GM12892 (cell line): Measurements from ENCODE around the gene RBL1.

GRCh38 chr20:36571512-36572066 is 1.8 kb upstream of the TGIF2 start:
- RRBS, result no CpG with 5 or more reads among the region's 12 CpGs

- RRBS, result 67% methylated on average over 1 of the region's 26 CpGs
These were observed 820 bp upstream of the TGIF2 start for GRCh38 chr20:36572416-36573138.

DNA sequence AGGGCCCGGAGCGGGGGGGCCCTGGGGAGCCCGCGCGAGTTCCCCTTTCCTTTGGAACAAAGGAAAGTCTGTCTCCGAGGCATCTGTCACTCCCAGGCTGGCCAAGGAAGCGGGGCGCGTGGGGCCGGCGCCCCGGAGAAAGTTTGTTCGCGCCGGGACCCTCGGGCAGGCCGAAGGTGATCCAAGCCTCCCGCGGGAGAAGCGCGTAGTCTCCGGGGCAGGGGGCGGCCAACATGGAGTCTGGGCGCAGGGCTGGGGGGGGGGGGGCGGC is 724 bp downstream of the TGIF2 start:
- RRBS, result 2% methylated on average over 9 of the region's 25 CpGs

- RRBS, result no CpG with 5 or more reads among the region's 7 CpGs
These were observed 1.9 kb upstream of the SOGA1 start for GRCh38 chr20:36865204-36865663.

GRCh38 chr20:37095424-37096496 is at the start of gene RBL1:
TSS of gene RBL1 (minus strand) at chr20:37095997.
- RRBS, result under 1% methylated on average over 4 of the region's 66 CpGs

DNA sequence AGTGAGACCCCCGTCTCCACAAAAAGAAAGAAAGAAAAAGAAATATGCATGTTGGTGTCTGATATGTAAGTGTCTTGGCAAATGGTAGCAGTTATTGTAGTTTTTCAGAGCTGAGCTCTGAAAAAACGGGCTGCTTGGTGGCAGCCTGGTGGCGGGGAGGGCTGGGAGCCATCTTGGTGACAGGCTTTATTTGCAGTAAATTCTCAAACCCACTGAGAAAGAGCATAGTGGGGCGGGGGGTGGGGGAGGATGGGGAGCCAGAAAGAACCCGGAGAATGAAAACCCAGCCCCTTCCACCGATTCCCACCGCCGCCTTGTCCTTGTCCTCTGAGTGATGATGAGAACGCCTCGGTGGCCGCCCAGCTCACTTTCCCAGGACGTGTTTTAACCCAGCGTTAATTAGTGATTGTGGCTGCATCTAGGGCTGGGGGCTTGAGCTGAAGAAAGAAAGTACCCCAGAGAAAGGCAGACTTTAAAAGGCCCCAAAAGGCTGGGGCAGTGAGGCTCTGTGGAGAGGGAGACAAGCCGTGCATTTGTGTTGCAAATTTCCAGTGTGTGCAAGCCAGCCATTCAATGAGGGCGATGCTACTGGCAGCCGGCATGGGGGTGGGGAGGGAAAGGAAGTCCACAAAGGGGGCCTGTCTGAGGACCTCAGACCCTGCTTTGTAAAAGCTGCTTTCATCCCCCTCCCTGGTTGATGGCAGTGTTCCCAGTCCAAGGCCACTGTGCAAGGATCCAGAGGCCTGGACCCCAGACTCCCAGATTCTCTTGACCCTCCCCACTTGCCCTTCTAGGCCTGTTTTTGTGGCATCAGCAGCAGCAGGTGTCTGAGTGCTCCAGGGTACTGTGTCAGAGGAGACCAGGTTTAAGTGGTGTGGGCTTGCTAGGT is 6.2 kb upstream of the GHRH start:
- RRBS, result no CpG with 5 or more reads among the region's 16 CpGs

- RRBS, result no CpG with 5 or more reads among the region's 11 CpGs
These were observed 65.6 kb downstream of the SRC start for GRCh38 chr20:37411525-37411884.

DNA sequence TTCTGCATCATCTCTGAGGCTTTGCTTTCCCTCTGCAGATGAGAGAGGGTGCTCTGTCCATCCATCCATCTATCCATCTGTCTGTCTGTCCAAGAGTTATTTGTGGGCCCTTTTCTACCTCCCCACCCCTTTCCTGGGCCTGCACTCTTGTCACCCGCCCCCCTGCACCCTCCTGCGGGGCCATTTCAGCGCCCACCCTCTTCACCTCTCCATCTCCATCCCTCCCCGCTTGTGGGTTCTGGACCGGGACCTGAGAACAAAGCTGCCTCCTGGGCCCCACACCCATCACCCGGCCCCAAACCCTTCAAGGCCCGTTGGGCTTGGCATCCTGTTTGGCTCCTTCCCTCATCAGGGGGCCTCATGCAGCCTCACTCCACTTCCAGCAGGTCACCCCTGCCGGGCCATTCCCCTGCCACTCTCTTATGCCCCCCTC is 67.3 kb downstream of the SRC start:
- RRBS, result 75% methylated on average over 1 of the region's 8 CpGs

DNA sequence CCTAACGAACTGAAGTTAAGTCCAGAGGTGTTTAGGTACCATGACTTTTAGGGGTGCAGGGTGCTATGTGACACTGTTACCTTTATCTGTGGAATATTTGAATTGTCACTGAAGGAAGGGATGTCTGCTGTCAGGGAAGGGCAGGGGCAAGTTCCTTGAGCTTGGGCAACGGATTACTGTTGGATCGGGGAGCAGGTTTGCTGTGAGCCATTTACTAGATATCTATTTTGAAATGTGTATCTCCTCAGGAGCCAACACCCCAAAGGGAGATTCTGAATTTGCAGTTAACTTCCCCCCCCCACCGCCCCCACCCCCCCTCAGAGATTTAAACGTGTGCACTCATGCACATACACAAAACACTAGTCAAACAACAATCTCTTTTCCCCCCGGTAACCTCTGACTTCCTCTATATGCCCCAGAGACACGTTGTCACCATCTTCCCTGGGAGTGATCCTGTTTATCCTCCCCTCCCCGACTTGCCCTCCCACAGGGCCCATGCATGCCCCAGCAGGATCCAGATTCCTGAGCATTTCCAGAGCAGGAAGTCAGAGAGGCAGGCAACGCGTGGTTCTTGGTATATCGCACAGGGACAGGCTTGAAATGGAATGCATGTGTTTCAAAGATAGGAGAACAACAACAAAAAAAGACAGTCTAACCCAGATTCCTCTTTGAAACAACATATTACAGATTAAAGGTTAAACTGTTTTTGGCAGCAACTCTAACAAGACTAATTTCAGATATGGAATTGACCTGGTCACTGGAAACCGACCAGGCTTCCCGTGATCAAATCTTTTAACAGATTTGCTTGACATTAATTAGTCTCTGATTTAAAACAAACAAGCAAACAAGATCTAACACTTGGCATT is 1.5 kb downstream of the BLCAP start:
- RRBS, result no CpG with 5 or more reads among the region's 13 CpGs

- RRBS, result 2% methylated on average over 17 of the region's 34 CpGs
These were observed 562 bp upstream of the BLCAP start for GRCh38 chr20:37528004-37528871.

DNA sequence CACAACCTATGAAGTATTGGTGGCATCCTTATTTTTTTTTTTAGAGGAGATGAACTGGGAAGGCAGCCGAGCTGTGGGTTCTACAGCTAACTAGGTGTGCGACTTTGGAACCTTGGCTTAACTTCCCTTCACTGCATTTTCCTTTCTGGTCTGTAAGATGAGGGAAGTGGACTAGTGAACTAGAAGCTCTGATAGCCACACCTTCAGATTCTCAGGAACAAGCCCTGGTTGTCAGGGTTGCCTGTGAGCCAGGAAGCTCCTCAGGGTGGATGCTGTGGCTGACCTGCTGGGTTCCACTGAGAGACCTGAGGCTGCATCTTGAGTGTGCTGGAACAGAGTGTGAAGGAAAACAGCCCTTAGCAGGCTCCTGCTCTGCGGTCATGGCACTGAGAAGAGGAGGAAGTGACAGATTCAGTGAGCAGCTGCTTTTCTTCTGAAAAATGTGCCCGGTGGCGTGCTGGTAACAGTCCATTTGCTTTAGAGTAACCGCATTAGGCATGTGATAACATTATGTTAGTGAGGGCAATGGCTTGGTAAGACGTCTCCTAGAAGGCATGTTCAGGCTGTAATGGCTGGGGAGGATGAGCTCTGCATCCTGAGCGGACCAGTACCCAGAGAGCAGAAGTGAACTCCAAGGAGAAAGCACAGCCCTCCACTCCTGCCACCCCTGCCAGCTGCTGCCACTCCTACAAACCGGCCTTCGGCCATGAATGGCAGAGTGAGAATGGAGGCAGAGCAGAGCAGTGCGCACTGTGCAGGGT is 98.4 kb upstream of the VSTM2L start:
- RRBS, result no CpG with 5 or more reads among the region's 11 CpGs

DNA sequence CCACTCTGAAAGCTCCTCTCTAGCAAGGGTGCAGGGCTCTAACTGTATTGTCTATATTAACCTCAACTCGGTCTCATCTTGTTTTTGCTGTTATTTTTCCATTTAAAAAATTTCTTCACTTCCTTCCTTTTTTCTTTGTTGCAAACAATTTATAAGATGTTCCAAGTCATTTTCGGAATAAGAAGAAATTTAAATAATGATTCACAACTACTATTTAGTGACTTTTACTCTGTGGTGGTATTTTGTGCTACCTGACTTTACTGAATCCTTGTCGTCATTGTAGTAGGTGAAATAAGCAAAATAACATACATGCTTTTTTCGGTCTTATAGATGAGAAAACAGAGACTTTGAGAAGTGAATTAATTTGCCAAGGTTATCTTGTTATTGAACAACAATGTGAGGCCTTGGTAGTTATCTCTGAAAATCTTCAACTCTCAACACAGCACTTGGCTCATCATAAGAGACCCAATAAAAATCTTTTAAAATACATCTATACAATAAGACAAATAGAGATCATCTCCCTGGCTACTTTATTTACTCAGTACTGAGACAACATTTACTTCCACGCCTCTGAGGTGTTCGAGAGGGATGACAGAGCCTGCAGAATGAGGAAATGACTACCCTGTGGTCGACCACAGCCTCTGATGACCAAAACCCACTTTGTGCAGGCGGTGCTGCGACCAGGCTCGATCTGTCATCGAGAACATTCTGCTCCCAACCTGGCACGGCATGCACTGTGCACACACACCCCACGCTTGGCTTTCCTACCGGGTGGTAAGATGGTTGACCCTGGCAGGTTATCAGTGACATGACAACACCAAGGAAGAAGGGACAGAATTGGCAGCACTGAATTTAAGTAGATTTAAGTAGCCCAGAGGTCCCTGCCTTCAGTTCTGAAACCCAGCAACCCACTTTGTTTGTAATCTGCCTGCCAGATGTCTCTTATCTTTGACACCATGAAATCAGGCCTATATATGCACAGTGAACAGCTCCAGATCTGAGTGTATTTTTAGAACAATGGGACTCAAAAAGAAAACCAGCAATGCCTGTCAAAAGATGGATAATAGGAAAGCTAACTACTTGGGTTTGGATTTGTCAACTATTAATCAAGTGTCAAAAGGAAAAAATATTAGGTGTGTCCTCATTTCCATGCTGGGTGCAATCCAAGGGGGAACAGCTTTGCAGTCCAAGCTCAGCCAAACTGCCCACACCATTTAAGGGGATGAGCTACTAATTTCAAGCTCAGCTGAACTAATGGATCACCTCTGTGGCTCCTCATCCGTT is 42.7 kb downstream of the TTI1 start:
- RRBS, result no CpG with 5 or more reads among the region's 15 CpGs

DNA sequence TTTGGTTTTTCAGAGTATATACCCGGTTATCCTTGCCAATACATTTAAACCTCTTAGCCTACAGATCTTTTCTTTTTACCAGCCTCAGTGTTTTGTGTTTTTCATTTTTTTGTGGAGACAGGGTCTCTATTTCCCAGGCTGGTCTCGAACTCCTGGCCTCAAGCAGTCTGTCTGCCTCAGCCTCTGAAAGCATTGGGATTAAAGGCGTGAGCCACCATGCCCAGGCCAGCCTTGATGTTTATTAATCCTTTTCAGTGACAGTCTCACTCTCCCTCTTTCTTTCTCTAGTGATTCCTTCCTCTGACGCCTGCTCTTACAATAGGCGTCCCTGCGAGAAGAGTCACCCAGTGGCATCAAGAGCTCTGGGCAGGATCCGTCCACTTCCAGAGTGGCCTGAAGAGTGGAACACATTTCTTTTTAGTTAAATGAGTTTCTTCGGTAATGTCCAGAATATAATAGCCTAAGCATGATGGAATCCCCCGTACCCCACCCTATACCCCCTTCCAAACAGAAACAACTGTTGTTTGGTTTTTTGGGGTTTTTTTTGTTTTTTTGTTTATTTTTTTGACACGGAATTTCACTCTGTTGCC is 53.0 kb downstream of the RPRD1B start:
- RRBS, result no CpG with 5 or more reads among the region's 10 CpGs

GRCh38 chr20:38109805-38110632 is 55.1 kb downstream of the TGM2 start:
- RRBS, result no CpG with 5 or more reads among the region's 5 CpGs

DNA sequence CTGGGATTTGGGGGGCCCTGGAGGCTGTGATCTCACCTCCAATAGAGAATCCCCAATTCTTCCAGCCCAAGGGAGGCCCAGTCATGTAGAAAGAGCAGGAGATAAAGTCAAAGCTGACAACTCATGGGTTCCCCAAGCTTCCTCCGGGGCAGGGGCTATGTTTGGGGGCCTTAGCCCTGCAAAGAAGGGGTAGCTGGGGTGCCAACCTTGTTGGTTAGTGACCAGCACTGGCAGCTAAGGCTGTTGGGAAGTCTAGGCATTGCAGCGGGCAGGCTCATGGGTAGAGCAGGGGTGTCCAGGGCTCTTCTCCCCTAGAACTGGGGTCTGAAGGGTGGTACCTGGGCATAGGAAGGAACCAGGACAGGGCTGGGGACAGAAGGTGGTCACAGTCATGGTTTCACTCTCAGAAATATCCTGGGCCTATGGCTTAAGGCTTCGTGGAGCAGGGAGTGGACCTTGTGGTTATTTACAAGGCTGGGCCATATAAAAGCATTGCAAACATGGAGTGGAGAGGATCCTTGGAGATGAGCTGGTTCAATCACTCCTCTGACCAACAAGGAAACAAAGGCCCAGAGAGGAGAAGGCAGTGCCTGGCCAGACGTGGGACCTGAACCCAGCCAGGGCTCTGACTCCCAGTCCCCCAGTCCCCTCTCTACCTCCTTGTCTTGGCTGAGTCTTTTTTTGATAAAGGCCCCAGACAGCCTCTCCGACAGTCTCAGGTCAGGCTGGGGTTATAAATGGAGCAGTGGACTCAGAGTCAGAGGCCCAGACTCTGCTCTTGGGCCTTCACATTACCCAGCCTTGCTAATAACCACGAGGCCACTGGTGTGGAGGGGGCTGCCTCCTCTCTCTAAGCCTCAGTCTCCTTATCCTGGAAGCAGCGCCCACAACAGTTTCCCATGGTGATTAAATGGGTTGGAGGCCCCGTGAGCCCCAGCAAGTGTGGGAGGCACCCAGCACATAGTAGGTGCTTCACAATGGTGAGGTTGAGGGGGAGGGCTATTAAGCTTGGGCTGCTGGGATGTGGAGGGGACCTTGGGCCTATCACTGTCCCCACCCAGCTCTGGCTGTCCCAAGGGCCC is 36.1 kb downstream of the TGM2 start:
- RRBS, result no CpG with 5 or more reads among the region's 8 CpGs

- RRBS, result under 1% methylated on average over 7 of the region's 34 CpGs
These were observed 12.6 kb downstream of the TGM2 start for GRCh38 chr20:38152022-38153356.

GRCh38 chr20:38166158-38166761 is 1.2 kb upstream of the TGM2 start:
- RRBS, result no CpG with 5 or more reads among the region's 12 CpGs

DNA sequence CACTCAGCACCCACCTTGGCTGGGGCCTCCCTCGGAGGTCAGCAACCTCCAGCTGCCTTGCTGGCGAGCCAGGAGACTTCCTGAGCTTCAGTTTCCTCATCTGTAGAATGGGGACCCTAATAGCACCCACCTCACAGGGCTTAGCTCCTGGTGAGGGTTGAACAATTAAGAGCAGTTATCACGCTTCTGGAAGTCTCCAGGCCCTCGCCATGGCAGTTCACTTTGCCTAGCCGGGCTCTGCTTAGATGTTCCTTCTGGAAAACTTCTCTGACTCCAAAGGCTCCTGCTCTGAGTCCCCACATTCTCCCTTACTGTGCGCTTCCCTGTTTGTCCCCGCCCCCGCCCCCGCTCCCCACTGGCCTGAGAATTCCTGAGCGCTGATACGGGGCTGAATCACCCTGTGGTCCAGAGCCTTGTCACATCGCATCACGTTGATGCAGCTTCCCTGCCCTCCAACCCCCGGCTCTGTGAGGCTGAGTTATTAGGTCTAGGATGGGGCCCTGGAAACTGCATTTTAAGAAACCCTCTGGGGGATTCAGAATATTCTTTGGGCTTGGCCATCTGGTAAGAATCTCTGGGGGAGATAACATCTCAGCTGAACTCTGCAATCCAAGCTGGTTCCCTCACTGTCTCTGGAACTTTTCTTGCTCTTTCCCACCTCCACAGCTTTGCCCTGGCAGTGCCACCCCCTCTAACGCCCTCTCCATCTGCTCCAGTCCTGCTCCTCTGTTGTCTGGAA is 42.9 kb downstream of the KIAA1755 start:
- RRBS, result no CpG with 5 or more reads among the region's 15 CpGs

- RRBS, result 82% methylated on average over 2 of the region's 15 CpGs
These were observed 8.8 kb downstream of the LBP start for GRCh38 chr20:38354925-38355665.

DNA sequence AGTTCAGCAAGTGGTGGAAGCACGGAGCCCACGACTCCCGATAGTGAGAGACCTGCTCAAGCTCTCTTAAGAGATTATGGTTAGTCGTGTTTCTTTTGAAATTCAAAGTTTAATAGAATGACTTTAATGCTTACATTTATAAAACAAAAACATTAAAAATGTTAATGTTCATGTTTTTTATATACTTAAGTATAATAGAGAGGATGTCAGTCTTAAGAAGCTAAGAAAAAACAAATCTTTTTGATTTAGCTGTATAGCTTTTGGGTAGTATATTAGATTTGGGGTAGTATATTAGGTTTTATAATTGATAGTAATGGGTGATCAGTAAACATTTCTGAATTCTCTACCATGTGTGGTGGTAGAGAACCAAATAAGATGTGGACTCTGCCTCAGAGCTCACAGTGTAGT is 48.2 kb upstream of the ADIG start:
- RRBS, result no CpG with 5 or more reads among the region's 4 CpGs